Mesenteric fat pad (tissue), 1 donor: ENCODE results near the gene RIOK1.

- PRO-cap: bidirectional peak, plus-strand start at chr6:7389810, minus-strand start at chr6:7389678
Observed at GRCh38 chr6:7389591-7390502, at the start of gene RIOK1. Gene RIOK1 (plus strand): TSS chr6:7389808.

- PRO-cap: no peak
Observed at GRCh38 chr6:7431774-7432218, 42.2 kb downstream of the RIOK1 start.

- PRO-cap: no peak
Observed at GRCh38 chr6:7519453-7519791, 22.0 kb upstream of the DSP start.

GRCh38 chr6:7574487-7575089, 15.4 kb upstream of the SNRNP48 start:
- PRO-cap: no peak

DNA sequence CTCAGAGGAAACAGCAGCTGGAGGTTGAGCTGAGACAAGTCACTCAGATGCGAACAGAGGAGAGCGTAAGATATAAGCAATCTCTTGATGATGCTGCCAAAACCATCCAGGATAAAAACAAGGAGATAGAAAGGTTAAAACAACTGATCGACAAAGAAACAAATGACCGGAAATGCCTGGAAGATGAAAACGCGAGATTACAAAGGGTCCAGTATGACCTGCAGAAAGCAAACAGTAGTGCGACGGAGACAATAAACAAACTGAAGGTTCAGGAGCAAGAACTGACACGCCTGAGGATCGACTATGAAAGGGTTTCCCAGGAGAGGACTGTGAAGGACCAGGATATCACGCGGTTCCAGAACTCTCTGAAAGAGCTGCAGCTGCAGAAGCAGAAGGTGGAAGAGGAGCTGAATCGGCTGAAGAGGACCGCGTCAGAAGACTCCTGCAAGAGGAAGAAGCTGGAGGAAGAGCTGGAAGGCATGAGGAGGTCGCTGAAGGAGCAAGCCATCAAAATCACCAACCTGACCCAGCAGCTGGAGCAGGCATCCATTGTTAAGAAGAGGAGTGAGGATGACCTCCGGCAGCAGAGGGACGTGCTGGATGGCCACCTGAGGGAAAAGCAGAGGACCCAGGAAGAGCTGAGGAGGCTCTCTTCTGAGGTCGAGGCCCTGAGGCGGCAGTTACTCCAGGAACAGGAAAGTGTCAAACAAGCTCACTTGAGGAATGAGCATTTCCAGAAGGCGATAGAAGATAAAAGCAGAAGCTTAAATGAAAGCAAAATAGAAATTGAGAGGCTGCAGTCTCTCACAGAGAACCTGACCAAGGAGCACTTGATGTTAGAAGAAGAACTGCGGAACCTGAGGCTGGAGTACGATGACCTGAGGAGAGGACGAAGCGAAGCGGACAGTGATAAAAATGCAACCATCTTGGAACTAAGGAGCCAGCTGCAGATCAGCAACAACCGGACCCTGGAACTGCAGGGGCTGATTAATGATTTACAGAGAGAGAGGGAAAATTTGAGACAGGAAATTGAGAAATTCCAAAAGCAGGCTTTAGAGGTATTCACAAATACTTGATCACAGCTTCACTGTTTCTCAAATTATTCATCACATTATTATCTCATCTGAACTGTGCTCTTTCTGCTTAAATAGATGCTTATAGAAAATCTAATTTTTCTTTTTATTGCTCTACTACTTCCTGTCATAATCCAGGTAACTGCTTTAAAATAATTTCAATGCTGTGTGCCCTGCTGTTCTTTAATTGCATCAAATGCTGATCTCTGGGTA, 9.0 kb upstream of the SNRNP48 start:
- PRO-cap: no peak

DNA sequence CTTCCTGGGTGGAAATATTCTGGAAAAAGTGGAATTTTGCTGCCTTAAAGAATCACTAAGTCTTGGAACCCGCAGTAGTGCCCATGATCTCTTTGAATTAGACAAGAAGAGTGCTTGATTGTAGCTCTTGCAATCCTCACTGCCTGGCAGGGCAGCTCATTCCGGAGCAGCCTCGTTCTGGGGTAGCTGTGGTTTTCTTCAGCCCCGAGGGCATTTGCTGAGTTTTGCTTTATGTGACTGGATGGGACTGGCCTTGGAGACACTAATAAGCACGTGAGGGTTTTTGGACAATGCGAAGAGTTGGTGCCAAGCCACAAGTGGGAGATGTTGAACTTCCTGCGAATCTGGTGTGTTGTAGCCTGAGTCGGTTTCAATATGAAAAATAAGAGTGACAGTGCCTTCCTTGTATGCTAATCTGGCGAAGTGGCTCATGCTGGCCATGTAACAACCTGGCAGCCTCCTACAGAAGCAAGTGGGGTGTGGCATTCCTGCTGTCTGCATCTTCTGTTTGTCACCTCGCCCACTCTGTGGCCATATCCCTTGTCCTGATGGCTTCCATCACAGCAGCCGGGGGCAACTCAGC, 28.3 kb downstream of the SNRNP48 start:
- PRO-cap: no peak

- PRO-cap: no peak
Observed at GRCh38 chr6:7644371-7644704, 54.3 kb downstream of the SNRNP48 start.

GRCh38 chr6:7672903-7673657, 52.8 kb upstream of the BMP6 start:
- PRO-cap: no peak

- PRO-cap: no peak
Observed at GRCh38 chr6:7887777-7888496, 22.7 kb downstream of the TXNDC5 start.

DNA sequence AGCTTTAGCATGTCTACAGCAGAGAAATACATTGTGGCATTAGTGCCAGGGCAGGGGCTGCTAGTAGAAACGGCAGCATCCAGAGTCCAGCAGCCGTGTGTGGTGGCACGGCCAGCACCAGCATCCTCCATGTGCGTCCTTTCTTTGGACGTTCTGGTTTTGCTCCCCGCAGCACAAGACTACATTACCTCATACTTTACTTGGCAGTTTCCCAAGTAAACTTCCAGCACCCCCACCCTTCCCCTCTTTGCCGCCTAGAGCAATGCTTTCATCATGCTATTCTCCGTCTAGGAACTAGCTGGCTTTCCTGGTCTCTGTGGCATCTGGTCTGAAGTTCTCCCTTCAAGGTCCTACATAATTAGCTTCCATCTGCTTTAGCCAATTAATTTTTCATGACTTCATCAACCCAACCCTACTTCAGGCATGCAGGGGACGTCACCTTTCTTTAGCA, 67.6 kb downstream of the BLOC1S5 start:
- PRO-cap: no peak

GRCh38 chr6:8165118-8165317, 62.7 kb upstream of the EEF1E1 start:
- PRO-cap: no peak

GRCh38 chr6:9140158-9140548, 704.8 kb upstream of the SLC35B3 start:
- PRO-cap: no peak

DNA sequence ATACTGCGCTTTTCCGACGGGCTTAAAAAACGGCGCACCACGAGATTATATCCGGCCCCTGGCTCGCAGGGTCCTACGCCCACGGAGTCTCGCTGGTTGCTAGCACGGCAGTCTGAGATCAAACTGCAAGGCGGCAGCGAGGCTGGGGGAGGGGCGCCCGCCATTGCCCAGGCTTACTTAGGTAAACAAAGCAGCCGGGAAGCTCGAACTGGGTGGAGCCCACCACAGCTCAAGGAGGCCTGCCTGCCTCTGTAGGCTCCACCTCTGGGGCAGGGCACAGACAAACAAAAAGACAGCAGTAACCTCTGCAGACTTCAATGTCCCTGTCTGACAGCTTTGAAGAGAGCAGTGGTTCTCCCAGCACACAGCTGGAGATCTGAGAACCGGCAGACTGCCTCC, 603.8 kb downstream of the TFAP2A start:
- PRO-cap: no peak

DNA sequence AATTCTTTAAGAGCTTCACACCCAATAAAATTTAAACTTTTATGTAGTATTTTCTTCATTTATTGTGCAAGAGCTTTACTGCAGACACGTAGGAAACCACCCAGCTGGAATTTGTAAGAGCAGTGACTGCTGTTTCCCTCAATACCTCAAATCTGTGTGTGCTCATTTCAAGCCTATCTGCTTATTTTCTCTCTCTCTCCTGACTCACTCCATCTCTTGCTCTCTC, 273.2 kb downstream of the TFAP2A start:
- PRO-cap: no peak

DNA sequence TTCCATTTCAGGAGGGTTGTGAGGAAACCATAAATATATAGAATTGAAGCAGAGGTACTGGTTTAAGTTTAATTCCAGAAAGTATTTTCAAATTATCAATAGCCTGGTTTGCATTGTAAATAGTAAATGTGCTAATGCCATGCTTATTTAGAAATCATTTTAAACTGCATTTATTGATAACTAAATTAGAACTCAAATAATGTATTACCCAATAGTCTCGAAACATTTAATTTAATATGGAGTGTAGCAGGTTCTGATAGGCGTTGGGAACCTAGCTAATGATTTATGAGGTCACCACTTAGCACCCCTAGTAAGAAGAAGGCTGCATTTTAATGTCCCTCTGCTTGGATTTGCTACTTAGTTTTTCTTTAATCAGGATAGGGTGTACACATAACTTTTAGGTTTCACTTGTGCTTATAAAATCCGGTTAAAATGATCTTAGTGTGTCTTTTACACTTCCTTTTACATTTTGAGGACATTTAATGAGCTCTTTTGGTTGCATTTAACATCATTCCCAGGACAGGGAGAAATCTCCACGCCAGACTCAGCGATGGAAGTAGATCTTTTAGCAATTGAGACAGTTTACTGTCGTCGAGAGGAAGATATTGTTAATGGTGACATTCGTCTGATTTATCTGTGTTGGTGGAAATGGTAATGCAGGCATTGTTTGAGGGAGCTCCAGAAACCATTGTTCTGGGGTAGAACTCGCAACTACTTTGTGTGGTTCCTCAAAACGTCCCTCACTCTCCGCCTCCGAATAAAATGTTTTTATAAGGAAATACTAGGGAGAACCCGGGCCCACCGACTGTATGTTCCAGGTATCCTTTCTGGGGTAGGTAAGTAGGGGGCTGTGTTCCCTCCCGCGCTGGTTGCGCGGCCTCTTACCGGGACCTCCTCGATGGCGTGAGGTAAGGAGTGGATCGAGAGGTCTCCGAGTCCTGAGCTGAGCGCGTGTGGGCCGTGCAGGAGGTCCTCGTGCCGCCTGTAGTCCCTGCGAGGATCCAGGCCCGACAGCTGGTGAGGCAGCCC, 5.5 kb downstream of the TFAP2A start:
- PRO-cap: no peak

DNA sequence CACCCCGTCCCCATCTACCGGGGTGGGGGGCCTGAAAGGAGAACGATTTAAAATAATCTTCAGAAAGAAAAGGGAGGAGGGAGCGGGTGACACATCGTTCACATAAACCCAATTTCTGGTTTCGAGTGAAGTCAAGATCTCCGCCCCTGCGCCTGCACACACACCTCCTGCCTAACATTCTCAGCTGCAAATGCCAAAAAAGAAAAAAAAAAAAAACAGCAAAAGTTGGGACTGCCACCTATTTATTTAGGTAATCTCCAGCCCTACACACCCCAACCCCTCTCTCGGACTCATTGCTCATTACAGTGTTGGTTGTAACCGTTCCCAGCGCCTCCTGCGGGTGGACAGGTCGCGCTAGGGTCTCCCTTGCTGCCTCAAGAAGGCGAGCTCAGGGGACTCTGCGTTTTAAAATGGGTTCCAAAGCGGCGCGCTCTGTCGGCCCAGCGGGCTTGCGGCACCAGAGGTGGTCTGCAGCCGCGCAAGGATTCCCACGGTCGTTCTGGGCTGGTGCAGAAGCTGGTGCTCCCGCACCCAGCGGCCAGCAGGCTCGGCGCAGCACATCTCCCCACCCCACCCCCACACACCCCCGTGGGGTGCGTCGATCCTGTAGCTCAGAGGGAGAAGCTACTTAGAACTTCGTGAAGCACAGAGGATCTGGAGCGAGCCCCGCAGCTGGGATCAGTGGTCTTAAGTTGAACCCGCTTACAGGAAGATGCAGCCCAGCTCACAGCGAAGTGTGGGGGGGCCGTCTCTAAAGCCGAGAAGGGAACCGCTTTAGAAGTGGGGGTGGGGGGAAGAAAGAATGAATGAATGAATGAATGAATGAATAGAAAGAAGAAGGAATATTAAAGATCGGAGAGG, 979 bp downstream of the TFAP2A start:
- PRO-cap: no peak

DNA sequence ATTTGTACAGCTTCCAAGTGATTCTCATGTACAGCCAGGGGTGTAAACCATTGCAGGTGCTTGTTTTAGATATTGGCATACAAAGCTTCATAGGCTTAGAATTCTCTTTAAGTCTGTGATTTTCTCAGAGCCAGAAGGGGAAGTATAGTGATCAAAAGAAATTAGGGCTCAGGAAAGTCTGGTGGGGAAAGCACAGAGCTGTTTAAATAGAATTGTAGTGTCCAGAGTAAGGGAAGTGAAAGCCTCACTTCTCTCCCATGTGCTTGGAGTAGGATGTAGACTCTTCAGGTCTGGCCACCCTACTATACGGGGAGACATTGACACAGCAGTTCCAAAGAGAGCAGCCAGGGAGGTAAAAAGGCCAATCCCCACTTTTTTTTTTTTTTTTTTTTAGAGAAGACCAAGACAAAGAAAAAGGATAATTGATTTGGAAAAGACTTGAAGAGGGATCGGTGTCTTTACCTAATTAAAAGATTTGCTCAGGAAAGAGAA, 10.4 kb downstream of the GCNT2 start:
- PRO-cap: no peak

DNA sequence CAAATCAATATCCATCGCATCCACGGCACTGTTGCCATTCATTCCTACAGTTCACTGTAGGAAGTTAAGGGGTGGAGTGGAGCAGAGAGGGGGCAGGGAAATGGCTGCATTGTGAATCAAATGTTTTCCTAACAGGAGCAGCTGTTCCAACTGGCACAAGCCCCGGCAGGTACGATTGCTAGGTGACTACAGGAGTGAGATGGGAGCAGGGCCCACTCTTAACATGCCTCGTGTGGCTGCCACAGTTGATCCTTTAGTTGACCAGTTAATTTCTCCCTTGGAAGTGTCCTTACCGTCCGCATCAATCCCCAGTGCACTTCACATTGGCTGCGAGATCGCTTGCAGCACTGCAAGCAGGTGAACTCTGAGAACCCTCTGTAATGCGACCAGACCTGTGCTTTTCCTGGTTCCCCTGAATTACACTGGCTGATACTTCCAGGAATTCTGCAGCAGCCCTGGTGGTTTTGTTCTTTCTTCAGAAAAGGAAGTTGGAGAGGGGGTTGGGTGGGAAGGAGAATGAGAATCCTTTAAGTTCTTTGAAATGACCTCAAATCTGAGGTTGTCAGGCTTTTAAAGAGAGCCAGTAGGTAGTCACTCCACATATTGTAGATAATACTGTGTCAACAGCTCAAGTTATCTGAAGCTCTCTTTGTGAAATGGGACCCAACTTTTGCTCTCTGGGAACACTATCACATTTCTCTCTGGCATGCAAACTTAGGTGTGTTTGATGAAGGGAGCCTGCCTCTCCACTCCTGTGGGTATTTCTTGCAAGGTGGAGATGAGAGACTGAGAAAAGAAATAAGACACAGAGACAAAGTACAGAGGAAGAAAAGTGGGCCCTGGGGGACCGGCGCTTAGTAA, 62.3 kb downstream of the GCNT2 start:
- PRO-cap: no peak

DNA sequence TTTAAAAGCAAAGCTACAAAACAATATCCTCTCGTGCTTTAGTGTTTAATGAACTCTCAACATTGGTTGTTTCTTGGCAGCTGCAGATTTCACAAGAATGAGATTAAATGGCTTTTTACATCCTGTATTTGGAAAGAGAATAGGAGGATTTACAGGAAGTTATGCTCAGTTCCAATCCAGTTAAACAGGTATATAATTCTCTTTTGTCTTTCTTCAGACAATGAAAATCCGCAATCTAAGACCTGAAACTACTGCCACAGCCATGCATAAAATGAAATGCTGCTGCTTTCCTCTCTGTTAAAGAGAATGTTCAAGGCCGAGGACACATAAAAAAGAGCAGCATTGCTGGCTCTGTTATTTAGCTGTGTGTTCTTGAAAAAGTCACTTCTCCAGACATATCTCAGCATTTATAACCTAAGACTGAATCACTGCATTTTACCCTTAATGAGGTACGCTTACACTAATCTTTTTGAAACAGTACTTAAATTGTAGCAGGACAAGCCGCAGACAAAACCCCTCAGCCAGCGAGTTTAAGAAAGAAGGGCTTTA, 3.6 kb downstream of the C6orf52 start:
- PRO-cap: no peak

GRCh38 chr6:10887419-10888026, 671 bp downstream of the SYCP2L start:
- PRO-cap: no peak